ENCODE results near the gene DYNC1H1.

- PRO-cap, 10 experiments, result no peak in any of the 10 experiments
Measured at GRCh38 chr14:100677490-100678572, 48.9 kb upstream of the DLK1 start.

- PRO-cap, 10 experiments, result no peak in any of the 10 experiments
Measured at GRCh38 chr14:100971963-100972229, 68.4 kb upstream of the RTL1 start.

GRCh38 chr14:101073199-101073829 is 169.8 kb upstream of the RTL1 start:
- PRO-cap, 10 experiments, result peak in 1 of 10 experiments; most common plus-strand start chr14:101073491 (in 1); most common minus-strand start chr14:101073301 (in 1)

DNA sequence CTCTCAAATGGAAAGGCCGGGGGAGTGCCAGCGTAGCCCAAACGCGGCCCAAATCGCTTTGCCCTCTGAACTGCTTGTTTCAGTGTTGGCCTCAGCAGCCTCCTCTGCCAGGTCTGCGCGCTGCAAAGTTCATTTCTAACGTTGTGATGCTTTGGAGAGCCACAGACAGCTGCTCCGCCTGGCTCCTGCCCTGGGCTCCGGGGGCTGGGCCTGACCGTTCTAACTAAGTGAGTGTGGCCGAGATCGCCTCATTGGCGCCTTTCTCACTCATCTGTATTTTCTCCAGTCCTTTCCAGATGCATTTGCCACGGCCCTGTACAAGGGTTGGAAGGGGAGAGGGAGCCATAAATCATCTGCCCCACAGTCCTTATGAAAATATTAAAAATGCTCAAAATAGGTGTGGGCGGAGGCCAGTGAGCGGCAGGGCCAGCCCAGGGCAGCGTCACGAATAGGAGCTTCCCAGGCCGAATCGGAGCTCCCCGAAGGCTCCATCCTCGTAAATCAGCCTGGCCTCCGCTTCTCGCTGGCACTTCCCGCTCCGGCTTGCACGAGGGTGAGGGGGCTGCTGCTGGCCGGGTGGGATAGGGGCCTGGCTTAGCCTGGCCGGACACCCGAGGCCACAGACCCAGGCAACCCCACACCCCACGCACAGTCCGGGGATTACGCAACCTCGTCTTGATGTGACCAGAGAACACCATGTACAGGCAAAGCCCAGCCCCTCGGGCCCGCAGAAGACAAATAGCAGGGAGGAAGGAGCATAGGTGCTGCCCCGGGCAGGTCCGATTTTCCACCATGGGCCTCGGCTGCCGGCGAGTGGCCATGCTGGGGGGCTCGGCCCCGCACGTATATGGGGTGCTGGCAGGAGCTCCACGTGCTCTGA is 396.8 kb upstream of the PPP2R5C start:
- PRO-cap, 10 experiments, result peak in 1 of 10 experiments; most common plus-strand start position 728 of the sequence (in 1)

GRCh38 chr14:101402886-101403733 is 358.4 kb upstream of the PPP2R5C start:
- PRO-cap, 10 experiments, result peak in 1 of 10 experiments; most common plus-strand start chr14:101403288 (in 1)

- PRO-cap, 10 experiments, result peak in 3 of 10 experiments; most common plus-strand start chr14:101477305 (in 2); most common minus-strand start chr14:101477097 (in 1)
Measured at GRCh38 chr14:101476903-101477424, 284.5 kb upstream of the PPP2R5C start.

- PRO-cap, 10 experiments, result no peak in any of the 10 experiments
Measured at GRCh38 chr14:101512024-101512539, 249.4 kb upstream of the PPP2R5C start.

GRCh38 chr14:101545705-101546131 is 215.8 kb upstream of the PPP2R5C start:
- PRO-cap, 10 experiments, result peak in 1 of 10 experiments; most common minus-strand start chr14:101545936 (in 1)

DNA sequence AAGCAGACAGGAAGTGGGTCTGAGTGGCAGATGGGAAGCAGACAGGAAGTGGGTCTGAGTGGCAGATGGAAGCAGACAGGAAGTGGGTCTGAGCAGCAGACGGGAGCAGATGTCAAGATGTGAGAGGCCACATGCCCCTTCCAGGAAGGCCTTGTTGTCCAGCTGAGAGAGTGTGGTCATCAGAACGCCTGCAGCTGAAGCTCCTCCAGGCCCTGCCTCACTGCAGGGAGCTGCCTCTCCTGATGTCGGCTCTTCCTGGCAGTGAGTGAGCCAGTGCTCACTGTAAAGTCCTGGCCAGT is 165.2 kb upstream of the PPP2R5C start:
- PRO-cap, 10 experiments, result no peak in any of the 10 experiments

DNA sequence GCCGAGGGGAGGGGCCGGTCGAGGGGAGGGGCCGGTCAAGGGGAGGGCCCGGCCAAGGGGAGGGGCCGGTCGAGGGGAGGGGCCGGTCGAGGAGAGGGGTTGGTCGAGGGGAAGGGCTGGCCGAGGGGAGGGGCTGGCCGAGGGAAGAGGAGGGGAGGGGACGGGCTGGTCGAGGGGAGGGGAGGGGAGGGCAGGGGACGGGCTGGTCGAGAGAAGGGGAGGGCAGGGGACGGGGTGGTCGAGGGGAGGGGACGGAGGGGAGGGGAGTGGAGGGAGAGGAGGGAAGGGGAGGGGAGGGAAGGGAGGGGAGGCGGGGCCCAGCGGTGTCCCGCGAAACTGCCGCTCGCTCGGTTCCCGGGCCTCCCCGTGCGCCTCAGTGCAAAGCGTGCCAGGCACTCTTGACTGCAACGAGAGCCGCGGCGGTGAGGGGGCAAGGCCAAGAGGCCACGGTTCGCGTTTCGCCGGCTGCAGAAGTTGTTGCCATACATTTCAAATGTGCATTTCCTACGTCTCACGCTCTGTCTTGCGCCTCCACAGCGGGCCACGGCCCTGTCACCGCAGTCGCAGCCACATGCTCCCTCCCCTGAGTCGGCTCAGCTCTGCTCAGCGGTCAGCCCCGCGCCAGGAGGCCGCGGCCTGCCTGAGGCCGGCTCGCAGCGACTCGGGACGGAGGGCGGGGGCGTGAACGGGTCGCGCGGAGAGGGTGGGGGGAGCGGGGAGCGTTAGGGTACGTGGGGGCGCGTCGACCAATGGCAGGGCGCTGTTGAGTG is 530 bp upstream of the PPP2R5C start:
- PRO-cap, 10 experiments, result peak in 10 of 10 experiments; most common plus-strand start position 295 of the sequence (in 1); most common minus-strand start position 663 of the sequence (in 9)

DNA sequence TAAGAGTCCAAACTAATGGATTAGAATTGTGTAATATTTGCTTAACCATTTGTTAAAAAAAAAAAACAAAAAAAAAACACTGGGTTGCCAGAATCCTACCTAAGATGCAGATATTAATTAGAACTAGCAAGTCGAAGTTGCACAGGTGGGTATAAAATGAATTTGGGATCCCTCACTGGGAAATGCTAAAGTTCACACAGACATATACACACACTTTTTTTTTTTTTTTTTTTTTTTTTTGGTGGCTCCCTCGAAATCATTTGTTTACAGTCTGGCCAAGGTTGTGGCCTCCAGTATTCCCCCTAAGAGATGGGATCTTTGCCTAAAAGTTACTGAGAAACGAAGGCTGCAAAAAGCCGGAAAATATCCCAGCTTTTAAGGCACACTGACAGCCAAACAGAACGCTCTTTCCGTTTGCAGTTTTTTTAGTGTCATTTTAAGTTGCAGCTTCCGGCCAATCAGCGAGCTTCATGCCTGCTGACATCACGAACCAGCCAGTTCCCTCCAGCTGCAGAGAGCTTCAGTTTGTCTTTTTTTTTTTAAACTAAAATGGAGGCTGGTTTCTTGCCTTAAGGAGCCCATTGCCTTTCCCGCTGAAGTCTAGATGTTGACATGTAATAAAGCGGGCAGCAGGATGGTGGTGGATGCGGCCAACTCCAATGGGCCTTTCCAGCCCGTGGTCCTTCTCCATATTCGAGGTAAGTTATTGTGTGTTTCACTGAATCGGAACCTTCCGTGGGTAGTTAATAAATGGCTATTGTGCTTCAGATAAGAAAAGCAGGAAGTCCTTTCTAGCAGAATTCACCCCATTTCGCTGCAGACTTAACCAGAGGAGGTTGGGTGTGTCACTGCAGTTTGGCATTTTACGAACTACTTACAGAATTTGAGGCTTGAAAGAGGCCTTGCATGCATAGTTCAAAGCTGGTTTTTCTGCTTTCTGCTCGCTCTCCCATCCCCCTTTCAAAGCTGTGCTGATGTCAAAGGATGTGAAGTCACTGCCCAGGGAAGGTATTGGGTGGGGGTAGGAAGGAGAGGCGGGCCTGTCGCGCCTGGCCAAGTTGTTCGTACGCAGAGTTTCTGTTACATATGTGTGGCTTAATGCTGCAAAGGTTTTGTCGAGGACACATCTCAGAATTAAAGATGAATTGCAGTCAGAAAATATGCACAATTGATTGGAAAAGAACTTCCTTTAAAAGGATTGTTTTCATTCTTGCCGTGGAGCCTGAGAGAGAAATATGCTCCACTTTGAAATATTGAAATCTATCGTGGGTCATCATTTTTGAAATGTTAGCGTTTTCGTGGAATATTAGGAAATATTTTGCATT is 48.3 kb downstream of the PPP2R5C start:
- PRO-cap, 10 experiments, result peak in 10 of 10 experiments; most common plus-strand start position 497 of the sequence (in 8); most common minus-strand start position 962 of the sequence (in 10)

GRCh38 chr14:101854123-101854857 is 92.8 kb downstream of the PPP2R5C start:
- PRO-cap, 10 experiments, result no peak in any of the 10 experiments

DNA sequence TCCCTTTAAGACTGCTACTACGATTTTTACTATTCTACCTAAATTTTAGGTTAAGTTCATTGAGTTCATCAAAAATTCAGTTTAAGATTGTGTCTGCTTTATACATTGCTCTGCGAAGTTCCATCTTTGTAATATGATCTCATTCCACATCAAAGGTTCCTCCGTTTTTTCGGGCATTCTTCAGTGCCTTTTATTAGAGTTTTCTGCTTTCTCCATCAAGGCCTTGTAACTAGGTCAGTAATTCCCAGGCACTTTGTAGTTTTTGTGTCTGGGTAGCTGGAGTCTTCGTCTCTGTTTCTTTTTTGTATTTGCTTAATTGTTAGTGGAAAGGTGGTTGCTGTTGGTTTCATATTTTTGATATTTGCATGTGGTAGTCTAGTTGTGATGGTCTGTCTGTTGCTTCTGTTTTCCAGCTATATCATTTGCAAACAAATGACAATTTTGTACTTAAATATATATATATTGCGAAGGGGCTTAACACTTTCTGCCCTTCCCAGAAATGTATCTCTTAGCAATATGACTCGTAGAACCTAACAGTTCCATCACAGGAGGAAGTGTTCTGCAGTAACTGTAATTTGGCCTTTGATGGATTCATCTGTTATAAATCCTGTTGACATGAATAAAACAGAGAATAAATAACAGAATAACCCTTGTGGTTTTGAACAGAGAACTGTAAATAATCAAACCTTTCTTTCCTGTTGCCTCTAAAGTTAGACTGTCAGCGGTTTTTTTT is 88.5 kb upstream of the DYNC1H1 start:
- PRO-cap, 10 experiments, result no peak in any of the 10 experiments

DNA sequence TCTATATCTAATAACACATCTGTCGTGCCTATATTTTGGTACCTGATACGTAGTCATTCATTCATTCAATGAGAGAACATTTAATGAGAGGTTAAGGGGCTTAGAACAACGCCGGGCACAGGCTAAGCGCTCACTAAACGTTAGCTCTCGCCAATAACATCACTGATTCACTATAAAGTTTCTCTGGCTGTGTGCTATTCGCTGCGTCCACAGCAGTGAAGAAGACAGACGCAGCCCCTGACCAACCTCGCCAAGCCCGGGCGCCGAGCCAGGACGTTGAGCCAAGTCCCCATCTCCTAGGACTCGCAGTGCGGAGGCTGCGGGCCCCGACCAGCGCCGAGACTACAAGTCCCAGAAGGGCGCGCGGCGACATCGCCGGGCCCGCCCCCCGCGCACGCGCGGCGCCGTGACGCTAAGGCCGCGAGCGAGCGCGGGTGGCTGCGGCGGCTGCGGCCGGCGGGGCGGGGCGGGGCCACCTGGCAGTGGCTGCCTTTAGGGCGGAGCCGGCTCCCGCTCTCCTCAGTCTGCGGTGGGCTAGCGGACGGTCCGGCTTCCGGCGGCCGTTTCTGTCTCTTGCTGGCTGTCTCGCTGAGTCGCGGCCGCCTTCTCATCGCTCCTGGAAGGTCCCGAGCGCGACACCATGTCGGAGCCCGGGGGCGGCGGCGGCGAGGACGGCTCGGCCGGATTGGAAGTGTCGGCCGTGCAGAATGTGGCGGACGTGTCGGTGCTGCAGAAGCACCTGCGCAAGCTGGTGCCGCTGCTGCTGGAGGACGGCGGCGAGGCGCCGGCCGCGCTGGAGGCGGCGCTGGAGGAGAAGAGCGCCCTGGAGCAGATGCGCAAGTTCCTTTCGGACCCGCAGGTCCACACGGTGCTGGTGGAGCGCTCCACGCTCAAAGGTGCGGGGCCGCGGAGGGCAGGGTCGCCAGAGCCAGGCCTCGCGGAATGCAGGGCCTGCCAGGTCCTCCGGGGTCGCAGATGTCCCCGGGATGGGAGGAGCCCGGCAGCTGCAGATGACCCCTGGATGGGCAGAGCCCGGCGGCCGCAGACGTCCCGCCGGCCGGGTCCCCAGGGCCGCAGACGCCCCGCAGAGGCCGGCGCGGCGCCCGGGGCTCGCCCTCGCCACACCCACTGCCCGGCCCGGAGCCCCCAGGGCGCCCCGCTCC is at the start of gene DYNC1H1:
TSS of gene DYNC1H1 (plus strand) at position 522 of the 1,163 bp plus-strand sequence.
- PRO-cap, 10 experiments, result peak in 10 of 10 experiments; most common plus-strand start position 522 of the sequence (in 10); most common minus-strand start position 344 of the sequence (in 3)

DNA sequence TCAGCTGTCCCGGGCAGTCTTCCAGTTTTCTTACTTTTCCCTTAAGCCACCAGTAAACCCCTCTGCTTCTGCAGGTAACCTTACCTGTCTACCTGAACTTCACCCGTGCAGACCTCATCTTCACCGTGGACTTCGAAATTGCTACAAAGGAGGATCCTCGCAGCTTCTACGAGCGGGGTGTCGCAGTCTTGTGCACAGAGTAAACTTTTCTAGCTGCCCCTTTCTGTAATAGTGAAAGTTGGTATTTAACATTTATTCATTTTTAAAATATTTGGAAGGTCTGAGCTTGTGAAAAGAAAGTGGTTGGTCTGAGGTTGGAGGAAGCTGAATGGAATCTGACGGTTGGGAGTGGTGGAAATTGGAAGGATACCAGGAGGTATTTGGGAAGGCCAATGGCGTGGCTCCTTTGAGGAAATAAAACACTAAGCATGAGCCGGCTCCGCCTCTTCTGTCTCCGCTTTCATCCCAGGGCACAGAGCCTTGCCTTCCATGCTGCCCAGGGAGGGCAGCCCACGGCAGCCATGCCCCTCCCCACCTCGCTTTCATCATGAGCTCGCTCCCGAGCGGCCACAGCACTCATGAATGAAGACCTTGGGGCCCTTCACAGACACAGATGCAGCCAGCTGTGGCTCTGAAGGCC is 36.4 kb downstream of the HSP90AA1 start:
- PRO-cap, 10 experiments, result peak in 1 of 10 experiments; most common plus-strand start position 490 of the sequence (in 1); most common minus-strand start position 337 of the sequence (in 1)

DNA sequence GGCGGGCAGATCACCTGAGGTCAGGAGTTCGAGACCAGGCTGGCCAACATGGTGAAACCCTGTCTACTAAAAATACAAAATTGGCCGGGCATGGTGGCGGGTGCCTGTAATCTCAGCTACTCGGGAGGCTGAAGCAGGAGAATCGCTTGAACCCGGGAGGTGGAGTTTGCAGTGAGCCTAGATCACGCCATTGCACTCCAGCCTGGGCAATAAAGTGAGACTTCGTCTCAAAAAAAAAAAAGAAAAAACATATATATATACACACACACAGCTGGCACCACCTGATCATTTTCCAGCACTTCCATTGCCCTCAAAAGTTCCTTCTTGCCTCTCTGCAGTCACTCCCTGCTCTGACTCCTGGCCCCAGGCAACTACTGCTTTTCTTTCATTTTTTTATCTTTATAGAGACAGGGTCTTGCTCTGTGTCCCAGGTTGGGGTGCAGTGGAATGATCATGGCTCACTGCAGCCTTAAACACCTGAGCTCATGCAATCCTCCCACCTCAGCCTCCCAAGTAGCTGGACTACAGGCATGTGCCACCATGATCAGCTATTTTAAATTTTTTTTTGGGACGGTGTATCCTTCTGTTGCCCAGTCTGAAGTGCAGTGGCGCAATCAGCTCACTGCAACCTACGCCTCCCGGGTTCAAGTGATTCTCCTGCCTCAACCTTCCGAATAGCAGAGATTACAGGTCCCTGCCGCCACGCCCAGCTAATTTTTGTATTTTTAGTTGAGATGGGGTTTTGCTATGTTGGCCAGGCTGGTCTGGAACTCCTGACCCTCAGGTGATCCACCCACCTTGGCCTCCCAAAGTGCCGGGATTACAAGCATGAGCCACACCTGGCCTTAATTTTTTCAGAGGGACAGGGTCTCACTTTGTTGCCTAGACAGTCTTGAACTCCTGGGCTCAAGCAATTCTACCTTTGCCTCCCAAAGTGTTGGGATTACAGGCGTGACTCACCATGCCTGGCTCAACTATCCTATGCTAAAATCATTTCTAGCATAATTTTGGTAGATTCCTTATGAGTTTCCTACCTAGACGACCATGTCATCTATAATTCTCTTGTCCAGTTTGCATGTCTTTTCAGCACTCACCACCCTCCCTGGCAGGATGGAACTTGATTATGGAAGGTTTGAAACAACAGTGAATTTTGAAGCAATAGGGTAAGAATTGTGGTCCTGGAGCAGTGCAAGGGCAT is 7.9 kb downstream of the HSP90AA1 start:
- PRO-cap, 10 experiments, result peak in 4 of 10 experiments; most common plus-strand start position 341 of the sequence (in 1); most common minus-strand start position 289 of the sequence (in 2)

- PRO-cap, 10 experiments, result no peak in any of the 10 experiments
Measured at GRCh38 chr14:102227509-102227961, 77.4 kb downstream of the MOK start.

- PRO-cap, 10 experiments, result no peak in any of the 10 experiments
Measured at GRCh38 chr14:102450809-102451431, 58.7 kb downstream of the ANKRD9 start.

- PRO-cap, 10 experiments, result peak in 7 of 10 experiments; most common plus-strand start chr14:102508663 (in 4); most common minus-strand start chr14:102508512 (in 1)
Measured at GRCh38 chr14:102508224-102508750, 1.3 kb downstream of the ANKRD9 start.

GRCh38 chr14:102539835-102540994 is 30.6 kb upstream of the ANKRD9 start:
- PRO-cap, 10 experiments, result peak in 2 of 10 experiments; most common plus-strand start chr14:102540494 (in 1); most common minus-strand start chr14:102540587 (in 2)